Peyer's patch (tissue), 4 donors: ENCODE data around the genes DOCK6, ZNF439, ZNF763 and ZNF791.

DNA sequence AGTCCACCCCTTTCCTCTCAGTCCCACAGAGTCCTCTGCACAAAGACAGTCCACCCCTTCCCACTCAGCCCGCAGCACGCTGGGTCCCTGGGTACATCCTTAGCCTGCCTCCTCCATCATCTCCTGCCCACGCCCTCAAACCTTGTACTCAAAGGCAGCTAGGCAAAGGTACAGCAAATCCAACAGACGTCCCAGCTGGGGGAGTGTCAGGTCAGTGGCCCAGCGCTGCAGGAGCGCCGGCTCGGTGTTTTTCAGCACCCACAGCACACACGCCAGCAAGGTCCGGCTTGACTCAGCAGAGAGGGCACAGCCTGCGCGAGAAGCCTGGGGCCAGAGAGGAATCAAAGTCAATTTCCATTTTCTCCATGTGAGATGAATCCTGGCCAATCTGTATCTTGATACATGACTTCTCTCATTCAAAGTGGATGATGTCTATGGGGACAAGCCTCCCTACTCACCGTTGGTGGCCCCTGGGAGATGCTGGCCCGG lies 19.5 kb upstream of the KANK2 start:
- PRO-cap = no peak
- RAMPAGE, long total RNA, 4 experiments = start-site peak on the minus strand in 1 of 4 experiments, centred at position 388 of the sequence, 6 reads per replicate

- PRO-cap = no peak
- RAMPAGE, long total RNA, 4 experiments = no peak in any of the 4 experiments
Observed at GRCh38 chr19:11222588-11223712, 16.5 kb upstream of the ANGPTL8 start.

GRCh38 chr19:11261792-11262905 lies at the start of gene DOCK6:
Gene DOCK6 (minus strand): TSS chr19:11262524.
- PRO-cap = bidirectional peak, plus-strand start at chr19:11262408, minus-strand start at chr19:11262115; bidirectional peak, plus-strand start at chr19:11262536, minus-strand start at chr19:11262506
- RAMPAGE, long total RNA, 4 experiments = start-site peak on the minus strand in 3 of 4 experiments, at chr19:11262467-11262487 at its widest, 30 to 59 reads per replicate

GRCh38 chr19:11268861-11269847 lies 6.8 kb upstream of the DOCK6 start:
- PRO-cap = no peak
- RAMPAGE, long total RNA, 4 experiments = no peak in any of the 4 experiments

DNA sequence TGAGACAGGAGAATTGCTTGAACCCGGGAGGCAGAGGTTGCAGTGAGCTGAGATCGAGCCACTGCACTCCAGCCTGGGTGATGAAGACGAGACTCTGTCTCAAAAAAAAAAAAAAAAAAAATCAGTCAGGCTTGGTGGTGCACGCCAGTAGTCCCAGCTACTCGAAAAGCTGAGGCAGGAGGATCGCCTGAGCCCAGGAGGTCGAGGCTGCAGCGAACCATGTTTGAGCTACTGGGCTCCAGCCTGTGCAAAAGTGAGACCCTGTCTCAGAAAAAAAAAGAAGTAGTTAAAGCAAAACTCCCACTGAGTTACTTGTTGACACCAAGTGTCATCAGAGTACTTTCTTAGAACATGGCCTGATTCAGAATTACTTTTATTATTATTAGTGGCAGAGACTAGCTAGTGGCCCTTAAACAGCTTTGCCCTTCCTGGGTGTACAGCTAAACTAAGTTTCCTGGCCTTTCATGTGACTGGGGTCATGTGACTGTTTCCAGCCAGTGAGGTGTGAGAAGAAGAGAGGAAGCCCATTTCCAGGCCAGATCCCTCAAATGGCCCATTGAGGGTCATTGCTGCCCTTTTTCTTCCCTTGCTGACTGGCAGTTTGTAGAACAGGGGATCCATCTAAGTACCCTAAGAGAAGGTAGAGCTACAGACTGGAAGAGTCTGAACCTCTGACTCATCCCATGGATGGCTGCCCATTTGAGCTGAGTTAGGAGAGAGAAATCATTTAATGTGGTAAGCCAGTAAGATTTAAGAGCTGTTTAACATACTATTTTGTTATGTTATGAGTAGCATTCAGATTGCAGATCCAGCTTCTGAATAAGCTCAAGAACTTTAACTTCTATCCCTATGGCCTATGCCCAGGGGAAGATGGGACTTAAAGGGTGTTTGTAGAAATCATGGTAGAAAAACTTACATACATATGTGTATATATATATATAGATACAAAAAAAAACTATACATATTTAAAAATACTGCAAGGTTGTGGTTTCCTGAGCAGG lies 2.7 kb downstream of the SWSAP1 start:
- PRO-cap = no peak
- RAMPAGE, long total RNA, 4 experiments = no peak in any of the 4 experiments

DNA sequence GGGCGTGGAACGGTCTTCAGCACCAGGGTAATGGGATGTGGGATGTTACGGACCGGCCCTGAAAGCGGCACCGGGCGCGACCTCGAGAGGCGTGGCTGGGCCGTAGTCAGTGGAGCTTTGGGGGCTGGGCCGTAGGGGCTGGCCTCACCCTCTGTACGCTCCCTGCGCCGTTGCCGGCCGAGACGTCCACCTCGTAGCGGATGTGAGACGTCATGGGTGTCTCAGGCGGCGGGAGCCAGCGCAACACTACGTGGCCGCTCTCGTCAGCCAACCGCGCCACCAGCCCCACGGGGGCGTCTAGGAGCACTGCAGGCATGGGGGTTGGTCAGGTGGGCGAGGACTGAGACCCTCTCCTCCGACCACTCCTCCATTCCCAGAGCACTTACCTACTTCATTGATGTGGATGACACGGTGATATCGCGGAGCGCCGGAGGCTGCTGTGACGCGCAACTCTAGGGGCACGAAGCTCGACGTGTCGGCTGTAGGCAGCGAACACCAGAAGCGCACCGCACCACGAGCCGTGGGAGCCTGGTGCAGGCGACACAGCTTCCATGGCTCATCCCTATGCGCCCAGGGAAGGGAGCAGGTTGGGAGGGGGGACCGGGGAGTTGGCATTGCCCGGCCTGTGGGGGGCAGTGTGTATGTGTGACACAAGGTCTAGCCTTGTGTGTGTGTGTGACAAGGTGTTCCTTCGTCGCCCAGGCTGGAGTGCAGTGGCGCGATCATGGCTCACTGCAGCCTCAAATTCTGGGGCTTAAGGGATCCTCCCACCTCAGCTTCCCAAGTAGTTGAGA lies 2.4 kb downstream of the EPOR start:
- PRO-cap = bidirectional peak, plus-strand start at position 213 of the sequence, minus-strand start at position 188 of the sequence
- RAMPAGE, long total RNA, 4 experiments = no peak in any of the 4 experiments

DNA sequence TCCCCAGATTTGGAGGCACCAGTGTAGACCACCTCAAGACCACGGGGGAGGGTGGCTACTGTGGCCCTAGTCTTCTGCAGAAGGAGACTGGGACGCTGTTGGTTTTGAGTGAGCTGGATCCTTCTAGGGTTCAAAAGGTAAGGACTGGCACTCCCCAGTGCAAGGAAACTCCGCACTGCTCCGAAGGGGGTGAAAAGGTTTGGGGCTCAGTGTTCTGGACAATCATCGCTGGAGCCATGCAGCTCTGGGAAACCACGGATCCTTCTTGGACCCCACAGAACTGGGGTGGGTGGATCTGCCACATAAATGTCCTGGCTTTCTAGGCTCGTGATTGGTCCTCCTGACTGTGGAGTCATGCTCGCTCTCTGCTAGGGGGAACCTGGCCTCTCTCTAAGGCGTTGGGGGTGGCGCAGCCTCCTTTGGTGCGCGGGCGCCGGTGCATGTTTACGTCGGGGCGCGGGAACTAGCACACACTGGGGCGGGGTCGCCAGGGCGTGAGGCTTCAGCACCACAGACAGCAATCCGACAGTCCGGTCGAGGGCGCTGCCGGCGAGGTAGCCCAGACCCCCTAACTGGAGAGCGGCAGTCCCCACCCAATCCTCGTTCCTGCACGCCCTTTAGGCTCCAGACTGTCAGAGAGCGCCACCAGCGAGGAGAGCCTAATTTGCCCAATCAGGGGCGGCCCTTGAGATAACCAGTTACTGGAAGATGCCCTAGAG lies 777 bp upstream of the ELAVL3 start:
- PRO-cap = no peak
- RAMPAGE, long total RNA, 4 experiments = no peak in any of the 4 experiments

GRCh38 chr19:11536014-11536354 lies 2.7 kb upstream of the CNN1 start:
- PRO-cap = bidirectional peak, plus-strand start at chr19:11536271, minus-strand start at chr19:11536101
- RAMPAGE, long total RNA, 4 experiments = no peak in any of the 4 experiments

DNA sequence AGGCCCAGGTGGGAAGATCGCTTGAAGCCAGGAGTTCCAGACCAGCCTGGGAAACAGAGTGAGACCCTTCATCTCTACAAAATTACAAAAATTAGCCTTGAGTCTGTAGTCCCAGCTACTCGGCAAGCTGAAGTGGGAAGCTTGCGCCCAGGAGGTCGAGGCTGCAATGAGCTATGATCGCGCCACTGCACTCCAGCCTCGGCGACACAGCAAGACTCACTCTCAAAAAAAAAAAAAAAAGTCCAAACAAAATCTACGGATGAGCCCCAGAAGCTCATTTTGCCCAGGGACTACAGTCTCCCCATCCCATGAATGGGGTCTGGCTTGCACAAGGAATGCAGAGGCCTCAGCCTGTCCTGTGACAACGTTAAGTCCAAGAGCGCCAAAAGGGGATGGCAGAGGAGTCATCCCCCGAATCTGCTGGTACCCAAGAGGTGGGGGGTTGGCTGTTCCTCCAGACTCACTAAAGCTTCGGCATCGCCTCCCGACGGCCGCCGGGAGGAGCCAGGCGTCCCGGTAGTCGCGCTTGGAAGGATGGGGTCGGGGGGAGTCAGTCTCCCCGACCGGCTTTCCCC lies 440 bp downstream of the ELOF1 start:
- PRO-cap = no peak
- RAMPAGE, long total RNA, 4 experiments = start-site peak on the minus strand in 1 of 4 experiments, centred at position 124 of the sequence, 5 reads per replicate

DNA sequence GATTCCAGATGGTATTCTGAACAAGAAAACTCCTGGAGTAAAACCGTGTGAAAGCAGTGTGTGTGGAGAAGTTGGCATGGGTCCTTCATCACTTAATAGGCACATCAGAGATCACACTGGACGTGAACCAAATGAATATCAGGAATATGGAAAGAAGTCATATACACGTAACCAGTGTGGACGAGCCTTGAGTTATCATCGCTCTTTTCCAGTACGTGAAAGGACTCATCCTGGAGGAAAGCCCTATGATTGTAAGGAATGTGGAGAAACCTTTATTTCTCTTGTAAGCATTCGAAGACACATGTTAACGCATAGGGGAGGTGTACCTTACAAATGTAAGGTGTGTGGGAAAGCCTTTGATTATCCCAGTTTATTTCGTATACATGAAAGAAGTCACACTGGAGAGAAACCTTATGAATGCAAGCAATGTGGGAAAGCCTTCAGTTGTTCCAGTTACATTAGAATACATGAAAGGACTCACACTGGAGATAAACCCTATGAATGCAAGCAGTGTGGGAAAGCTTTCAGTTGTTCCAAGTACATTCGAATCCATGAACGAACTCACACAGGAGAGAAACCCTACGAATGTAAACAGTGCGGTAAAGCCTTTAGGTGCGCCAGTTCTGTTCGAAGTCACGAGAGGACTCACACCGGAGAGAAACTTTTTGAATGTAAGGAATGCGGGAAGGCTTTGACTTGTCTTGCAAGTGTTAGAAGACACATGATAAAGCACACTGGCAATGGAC lies 19.6 kb downstream of the ZNF627 start:
- PRO-cap = no peak
- RAMPAGE, long total RNA, 4 experiments = no peak in any of the 4 experiments

DNA sequence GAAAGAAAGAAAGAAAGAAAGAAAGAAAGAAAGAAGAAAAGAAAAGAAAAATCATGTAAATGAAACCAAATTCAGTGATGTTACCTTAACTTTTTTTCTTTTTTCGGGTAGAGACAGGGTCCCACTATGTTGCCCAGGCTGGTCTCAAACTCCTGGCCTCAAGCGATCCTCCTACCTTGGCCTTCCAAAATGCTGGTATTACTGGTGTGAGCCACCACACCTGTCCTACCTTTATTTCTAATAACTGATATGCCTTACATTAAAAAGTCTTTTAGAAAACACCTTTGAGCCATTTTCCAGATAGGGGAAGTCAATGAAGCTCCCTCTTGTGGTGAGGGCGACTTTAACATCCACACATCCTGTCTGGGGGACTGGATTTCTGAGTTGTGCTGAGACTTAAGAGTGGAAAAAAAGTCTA lies 2.1 kb upstream of the ZNF440 start:
- PRO-cap = no peak
- RAMPAGE, long total RNA, 4 experiments = no peak in any of the 4 experiments

- PRO-cap = bidirectional peak, plus-strand start at chr19:11848781, minus-strand start at chr19:11848614
- RAMPAGE, long total RNA, 4 experiments = start-site peak on the plus strand in 2 of 4 experiments, at chr19:11848703-11848794 at its widest, 23 to 26 reads per replicate
Observed at GRCh38 chr19:11848417-11848903, at the start of gene ZNF439. Gene ZNF439 (plus strand): TSS chr19:11848726.

GRCh38 chr19:11964361-11965795 lies at the start of gene ZNF763:
Gene ZNF763 (plus strand): TSS chr19:11965040.
- PRO-cap = bidirectional peak, plus-strand start at chr19:11965042, minus-strand start at chr19:11964909; bidirectional peak, plus-strand start at chr19:11965247, minus-strand start at chr19:11965196; bidirectional peak, plus-strand start at chr19:11965506, minus-strand start at chr19:11965453
- RAMPAGE, long total RNA, 4 experiments = start-site peak on the plus strand in 3 of 4 experiments, at chr19:11965001-11965167 at its widest, 6 to 24 reads per replicate

- PRO-cap = no peak
- RAMPAGE, long total RNA, 4 experiments = no peak in any of the 4 experiments
Observed at GRCh38 chr19:11968492-11969021, 3.7 kb downstream of the ZNF763 start.

DNA sequence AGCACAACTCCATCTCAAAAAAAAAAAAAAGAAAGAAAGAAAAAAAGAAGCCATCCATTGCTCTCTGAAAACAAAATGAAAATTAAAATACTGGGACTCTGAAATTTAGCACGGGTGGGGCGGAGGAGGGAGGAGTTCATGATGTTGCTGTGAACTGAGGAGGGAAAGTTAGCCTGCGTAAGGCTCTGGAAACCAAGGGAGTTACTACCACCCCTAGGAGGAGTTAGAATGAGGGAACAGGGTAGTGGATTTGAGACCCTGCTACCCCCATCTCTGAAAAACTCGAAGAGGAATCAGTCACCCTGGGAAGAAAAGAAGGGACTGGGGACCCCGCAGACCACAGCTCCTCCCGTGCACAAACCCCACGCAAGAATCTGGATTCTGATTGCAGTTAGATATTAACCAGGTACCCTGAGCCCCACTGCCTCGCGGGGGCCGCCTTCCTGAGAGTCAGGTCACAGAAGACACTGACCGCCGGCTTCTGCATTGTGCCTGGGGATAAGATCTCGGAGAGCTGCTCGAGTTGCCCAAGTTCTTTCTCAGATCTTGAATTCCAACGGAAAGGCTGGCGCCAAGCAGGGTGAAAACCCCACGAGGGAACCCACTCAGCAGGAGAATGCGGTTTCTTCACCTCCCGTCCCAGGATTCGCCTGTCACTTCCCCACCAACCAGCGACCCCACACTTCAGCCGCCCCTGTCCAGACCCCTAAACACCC lies 933 bp downstream of the ZNF442 start:
- PRO-cap = no peak
- RAMPAGE, long total RNA, 4 experiments = no peak in any of the 4 experiments

DNA sequence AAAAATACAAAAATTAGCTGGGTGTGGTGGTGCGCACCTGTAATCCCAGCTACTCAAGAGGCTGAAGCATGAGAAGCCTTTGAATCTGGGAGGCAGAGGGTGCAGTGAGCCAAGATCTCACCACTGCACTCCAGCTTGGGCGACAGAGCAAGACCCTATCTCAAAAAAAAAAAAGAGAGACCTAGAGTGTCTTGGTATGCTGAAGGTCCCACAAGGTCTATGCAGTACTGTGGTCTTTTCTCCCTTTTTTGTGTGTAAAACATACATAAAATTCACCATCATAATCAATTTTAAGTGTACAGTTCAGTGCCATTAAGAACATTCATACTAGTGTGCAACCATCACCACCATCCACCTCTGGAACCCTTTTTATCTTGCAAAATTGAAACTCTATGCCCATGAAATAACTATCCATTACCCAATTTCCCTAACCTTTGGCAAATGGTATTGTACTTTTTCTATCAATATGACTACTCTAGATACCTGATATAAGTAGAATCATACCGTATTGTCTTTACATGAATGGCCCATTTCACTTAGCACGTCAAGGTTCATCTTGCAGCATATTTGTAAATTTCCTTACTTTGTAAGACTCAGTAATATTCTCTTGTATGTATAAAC lies 26.9 kb downstream of the ZNF564 start:
- PRO-cap = no peak
- RAMPAGE, long total RNA, 4 experiments = no peak in any of the 4 experiments

DNA sequence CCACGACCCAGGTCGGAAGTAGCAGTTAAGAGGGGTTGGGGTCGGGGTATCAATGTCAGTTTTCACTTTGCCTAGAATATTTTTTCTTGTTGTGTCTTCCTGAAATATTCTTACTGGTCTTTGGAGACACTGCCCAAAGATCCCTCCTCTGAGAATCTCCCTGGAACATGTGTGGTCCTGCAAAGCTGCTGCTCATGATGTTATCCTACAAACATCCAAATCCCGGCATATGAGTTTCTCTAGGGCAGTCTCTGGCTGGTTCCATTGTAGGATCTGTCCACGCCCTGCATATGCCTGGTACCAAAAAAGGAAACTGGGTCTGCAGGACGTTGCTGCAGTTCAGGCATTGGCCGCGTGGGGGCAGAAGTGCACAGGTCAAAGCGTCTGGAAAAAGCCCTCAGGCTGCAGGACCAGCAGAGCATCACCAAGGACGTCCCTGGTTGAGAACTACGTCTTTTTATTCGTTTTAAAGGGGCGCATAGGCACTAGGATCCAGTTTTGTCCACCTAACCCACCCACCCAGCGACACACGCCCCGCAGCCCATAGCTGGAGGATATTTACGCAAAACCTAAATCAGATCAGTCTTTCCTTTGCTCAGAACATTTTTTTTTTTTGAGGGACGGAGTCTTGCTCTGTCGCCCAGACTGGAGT lies 12.7 kb upstream of the ZNF564 start:
- PRO-cap = no peak
- RAMPAGE, long total RNA, 4 experiments = no peak in any of the 4 experiments

DNA sequence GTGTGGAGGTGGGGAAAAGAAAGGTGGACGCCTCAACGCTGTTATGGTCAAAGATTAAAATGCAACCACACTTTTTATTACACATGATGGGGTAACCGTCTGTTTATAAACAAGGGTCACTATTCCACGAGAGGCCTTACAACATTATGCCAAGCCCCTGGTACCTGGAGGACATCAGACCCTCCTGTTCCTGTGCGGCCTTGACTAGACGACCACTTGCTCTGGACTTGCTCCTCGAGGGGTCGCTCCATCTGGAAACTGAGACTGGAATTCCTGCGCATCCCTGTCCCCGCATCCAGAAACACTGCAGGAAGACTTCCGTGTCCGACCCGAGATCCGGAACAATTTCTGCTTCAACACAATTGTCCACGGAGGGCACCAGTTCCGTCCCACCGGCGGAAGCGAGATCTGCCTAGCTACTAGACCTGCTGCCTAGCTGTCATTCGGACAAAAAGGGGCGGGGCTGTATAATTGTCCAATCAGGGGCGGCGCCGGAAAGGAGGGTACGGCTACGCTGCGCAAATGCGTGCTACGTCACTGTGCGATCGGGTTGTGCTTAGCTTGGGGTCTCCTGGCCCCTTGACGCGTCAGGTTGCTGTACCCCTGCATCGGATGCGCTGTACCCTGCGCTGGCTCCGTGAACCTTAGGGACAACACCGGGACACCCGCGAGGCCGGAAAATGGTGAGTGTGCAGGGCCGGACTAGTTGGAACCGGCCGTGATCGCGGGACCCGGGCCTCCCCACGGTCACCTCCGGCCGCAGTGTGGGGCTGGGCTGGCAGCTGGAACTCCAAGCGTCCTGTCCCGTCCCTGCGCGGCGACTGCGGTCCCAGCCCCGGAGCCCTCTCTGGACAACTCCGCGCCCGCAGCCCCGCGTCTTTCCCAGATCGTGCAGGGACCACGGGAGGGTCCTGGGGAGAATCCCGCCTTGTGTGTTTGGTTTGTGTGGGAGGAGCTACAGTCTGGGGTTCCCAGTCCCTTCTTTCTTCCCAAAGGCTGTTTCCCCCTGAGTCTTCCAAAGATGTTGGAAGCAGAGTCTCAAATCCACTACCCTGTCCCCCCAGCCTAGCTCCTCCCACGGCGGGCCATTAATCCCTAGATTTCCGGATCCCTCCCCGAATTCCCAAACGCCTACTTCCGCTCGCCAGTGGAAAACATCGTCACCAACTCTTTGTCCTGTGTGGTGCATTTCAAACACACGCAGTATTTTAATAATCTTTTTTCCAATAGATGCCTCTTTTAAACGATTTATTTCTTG lies at the start of gene ZNF791:
Gene ZNF791 (plus strand): TSS at position 521 of the 1,258 bp plus-strand sequence.
- PRO-cap = bidirectional peak, plus-strand start at position 537 of the sequence, minus-strand start at position 410 of the sequence; bidirectional peak, plus-strand start at position 1,147 of the sequence, minus-strand start at position 1,040 of the sequence
- RAMPAGE, long total RNA, 4 experiments = start-site peak on the plus strand in 4 of 4 experiments, centred at positions 542 to 557 of the sequence, 16 to 257 reads per replicate; start-site peak on the minus strand in 4 of 4 experiments, centred at positions 333 to 346 of the sequence, 20 to 55 reads per replicate

DNA sequence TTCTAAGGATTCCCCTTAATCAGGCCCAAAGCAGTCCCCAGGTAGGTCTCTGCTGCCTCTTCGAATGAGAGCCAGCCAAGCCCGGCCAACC lies 2.3 kb downstream of the TNPO2 start:
- PRO-cap = no peak
- RAMPAGE, long total RNA, 4 experiments = no peak in any of the 4 experiments

DNA sequence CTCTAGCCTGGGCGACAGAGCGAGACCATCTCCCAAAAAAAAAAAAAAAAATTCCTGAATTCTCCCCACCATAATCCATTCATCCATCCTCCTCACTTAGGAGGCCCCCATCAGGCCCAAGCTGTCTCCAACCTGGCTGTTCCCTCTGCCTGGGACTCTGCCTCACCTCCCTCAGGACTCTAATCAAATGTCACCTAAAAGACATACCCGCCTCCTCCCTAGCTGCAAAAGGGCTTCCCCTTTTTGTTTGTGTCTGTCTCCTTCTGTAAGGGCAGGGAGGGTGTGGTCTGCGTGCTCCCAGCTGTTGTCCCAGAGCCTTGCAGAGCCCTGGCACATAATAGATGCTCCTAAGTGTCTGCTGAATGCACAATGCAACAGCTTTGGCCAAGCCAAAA lies 4.5 kb downstream of the TRIR start:
- PRO-cap = no peak
- RAMPAGE, long total RNA, 4 experiments = no peak in any of the 4 experiments